CD14-positive monocyte (primary cell): ENCODE measurements around a stretch of chr15.

DNA sequence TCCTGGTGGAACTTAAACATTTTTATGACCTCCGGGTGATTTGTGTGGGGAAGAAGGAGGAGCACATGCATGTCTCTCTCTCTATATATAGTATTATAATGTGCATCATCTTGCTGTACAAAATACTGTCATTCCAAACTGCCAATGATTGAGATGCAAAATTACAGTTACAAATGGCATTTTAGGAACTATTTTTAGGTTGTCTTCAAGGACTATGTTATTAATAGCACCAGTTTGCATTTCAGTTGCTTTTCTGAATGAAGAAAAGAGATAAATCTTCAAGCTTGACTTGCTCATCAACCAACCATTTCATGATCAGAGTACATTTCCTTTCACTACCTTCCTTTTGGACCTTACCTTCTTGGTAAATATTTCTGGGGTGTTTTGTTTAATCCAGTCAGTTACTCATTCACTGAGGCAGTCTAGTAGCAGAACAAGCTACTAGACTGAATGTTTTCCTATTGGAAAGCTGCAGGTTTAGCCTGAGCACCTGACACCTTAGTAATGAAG, 8.1 kb downstream of the SLC27A2 start:
- CAGE, long polyA plus RNA: no peak

DNA sequence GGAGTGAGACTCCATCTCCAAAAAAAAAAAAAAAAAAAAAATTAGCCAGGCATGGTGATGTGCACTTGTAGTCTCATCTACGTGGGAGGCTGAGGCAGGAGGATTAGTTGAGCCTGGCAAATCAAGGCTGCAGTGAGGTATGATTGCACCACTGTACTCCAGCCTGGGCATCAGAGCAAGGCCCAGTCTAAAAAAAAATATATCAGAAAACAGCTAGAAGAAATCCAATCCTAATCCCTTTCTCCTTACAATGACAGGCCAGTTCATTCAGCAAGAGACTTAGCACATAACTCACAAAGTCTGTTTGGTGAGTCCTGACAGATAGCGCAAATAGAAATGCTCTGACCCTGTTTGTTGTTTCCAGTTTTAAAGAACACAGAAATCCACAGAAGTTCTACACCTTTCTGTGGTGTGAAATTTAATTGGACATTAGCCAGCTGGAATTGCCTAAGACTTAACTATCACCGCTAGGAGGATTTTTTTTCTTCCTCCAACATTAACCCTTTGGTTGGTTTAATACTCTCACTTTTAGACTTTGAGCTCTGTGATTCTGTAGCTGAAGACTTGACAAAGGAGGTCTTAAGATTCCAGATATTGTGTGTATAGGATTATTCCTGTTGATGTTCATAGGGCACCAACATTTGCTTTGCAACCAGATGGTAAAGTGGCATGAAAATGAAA, 30.8 kb downstream of the HDC start:
- CAGE, long polyA plus RNA: no peak

GRCh38 chr15:50481400-50482256, 57.4 kb downstream of the USP8 start:
- CAGE, long polyA plus RNA: no peak

DNA sequence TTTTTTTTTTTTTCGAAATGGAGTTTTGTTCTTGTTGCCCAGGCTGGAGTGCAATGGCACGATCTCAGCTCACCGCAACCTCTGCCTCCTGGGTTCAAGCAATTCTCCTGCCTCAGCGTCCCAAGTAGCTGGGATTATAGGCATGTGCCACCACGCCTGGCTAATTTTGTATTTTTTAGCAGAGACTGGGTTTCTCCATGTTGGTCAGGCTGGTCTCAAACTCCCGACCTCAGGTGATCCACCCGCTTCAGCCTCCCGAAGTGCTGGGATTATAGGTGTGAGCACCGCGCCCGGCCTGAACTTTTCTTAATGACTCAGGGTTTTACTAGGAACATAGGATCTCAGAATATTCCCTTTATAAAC, 33.9 kb upstream of the TRPM7 start:
- CAGE, long polyA plus RNA: no peak

GRCh38 chr15:50778130-50778608, 12.7 kb upstream of the SPPL2A start:
- CAGE, long polyA plus RNA: no peak

DNA sequence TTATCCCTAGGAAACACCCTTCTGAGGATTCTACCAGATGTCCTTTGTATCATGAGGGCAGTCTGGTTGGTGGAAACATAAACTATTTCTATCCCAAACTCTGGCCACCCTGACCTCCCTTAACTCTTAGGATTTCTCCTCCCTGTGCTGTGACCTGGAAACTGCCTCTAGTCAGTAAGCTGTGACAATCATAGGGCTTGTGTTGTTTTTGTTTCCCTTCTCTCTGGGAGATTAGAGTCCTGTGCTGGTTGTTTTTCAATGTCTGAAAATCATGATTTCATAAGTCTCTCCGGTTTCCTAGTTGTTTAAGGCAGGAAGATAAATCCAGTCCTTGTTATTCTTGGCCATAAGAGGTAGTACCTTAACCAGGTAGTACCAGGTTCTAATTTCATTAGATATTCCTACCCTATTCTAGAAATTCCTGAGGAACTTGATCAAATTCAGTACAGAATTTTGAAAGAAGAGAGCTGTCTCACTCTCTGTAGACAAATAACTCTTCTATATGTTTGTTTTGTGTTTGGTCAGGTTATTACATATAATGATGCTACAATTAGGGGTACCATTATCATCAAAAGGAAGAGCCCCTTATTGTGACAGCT, 77.9 kb downstream of the TNFAIP8L3 start:
- CAGE, long polyA plus RNA: no peak

DNA sequence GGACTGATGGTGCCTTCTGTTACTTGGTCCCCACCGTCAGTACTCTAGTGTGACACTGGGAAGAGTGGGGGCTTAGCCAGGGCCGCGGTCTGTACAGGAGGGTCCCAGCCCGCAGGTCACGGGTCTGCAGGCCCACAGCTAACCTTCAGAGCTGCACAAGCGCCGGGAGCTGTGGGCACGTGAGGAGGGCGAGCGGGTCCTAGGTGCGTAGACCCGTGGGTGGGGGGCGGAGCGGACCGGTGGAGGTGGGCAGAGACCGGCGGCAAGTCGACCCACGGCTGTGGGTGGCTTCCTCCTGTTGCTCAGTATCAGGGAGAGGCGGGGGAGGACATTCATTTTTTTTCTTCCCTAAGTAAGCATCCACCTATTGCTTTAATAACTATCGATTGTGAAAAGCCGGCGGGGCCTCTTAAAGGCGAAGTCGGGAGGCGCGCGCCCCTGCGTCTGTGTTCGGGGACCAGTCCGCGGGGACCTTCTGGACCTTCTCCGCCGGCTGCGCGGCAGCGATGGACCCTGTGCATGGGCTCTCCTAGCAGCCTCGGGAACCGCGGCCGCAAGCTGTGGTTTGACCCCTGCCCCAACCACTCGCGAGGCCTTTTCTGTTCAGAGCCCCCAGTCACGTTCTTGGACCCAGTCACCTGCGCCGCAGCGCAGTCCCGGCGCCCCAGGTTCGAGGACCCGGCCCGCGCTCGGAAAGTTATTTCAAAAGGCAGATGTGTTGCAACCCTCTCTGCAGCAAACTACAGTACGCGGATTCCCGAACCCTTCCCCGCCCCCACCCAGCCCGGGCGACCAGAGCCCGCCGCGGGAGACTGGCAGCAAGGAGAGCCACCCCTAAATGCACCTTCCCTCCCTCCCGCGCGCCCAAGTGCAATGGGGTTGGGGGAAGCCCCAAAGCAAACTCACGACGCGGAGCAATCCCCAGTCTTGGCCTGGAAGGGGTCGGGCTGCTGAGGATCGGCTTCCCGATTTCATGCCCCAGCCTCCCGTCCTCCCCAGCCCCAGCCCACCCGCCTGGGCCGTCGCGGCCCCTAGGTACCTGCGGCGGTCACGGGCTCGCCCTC, 869 bp downstream of the TNFAIP8L3 start:
- CAGE, long polyA plus RNA: no peak

DNA sequence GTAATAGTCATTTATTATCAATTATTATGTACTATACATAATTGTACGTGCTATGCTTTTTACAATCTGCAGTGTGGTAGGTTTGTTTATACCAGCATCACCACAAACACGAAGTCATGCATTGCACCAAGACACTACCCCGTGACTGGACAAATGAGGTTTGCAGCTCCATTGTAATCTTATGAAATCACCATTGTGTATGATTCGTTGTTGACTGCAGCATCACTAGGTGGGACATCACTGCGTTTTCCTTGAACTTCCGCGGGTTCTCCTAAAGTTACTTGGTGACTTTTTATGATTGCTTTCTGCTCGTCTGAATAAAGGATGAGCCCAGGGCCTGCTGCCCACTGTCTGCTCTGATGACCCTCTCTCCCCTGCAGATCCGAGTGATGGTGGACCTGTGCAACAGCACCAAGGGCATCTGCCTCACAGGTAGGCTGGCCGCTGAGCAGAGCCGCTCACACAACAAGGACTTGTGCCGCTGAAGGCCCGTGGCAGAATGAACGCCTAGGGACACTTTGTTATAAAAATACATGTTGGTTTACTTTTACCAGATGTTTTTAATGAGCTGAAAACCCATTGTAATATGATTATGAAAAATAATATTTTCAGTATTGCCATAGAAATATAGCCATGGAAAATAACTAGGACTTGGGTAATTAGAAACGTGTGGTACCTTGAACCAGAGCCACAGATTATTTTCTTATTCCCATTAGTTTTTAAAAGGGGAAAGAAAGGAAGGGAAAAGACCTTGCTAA, 35.8 kb downstream of the GLDN start:
- CAGE, long polyA plus RNA: no peak

DNA sequence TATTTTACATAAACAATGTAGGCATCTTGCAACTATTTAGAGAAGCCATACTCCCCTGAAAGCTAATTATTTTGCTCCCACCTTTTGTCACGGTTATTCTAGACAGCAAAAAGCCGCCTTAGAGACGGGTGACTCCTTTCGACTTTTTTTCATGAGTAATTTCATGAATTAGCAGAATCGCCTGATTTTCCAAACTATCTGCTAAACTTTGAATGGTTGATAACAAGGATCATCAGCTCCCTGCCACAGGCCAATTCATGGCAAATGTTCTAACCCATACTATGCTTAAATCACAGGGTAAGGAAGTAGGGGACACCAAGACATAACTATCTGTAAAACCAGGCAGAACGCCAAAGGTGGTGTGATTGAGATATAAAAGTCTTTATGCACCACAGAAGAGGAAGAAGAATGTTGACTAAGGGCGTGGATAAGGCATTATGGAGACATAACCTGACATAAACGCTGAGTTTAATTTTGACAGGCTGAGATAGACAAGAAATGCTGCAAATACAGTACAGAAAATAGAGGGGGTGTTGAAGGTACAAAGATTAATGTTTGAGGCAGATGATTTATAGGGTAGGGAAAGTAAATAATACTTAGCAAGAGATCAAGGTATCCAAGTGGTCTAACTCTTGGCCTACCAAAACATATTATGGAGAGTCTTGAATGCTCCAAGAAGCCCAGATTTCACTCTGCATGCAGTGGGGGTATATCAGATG, 934 bp upstream of the DMXL2 start:
- CAGE, long polyA plus RNA: no peak

DNA sequence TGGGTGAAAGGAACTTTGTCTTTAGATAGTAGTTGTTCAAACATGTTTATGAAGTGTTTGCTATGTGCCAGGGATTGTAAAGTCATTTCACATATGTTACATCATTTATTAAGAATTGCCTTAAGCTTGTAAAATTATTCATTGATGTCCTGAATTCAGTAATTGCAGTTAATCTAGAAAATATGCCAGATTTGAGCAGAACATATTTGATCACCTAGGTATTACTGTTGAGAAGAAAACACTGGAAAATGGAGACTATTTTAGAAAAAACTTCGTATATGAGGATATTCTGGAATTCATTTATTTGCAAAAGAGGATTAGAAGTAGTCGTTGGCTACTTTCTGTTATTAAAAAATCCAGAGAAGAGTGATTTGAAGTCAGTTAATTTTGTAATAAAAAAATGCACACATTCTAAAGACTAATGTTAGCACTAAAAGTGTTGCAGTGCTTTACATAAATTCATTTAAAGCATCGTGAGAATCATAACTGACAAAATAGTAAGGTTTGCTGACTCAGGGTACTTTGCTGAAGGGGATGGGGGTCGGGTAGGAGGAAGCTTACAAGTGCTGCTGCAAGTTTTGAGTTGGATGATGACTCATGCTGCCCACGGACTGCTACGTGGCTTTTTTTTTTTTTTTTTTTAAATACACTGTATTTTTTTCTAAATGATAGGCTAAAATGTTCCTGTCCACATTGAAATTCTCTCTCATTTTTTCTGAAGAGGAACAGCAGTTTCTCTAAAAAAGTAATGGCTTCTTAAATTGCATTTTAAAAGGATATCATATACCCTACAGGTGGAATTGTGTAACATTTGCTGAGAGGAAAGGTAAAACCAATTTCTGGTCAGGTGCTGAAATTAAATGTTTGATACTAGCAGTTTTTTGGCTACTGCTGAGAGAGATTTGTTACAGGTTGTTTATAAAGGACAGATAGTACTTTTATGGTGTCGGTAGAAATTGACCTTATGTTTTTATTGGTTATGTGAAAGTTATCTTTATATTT, 2.0 kb downstream of the MAPK6 start:
- CAGE, long polyA plus RNA: no peak

- CAGE, long polyA plus RNA: no peak
These were observed 41.2 kb downstream of the BCL2L10 start for GRCh38 chr15:52071223-52071953.

GRCh38 chr15:52076834-52077707, 35.5 kb downstream of the BCL2L10 start:
- CAGE, long polyA plus RNA: no peak

DNA sequence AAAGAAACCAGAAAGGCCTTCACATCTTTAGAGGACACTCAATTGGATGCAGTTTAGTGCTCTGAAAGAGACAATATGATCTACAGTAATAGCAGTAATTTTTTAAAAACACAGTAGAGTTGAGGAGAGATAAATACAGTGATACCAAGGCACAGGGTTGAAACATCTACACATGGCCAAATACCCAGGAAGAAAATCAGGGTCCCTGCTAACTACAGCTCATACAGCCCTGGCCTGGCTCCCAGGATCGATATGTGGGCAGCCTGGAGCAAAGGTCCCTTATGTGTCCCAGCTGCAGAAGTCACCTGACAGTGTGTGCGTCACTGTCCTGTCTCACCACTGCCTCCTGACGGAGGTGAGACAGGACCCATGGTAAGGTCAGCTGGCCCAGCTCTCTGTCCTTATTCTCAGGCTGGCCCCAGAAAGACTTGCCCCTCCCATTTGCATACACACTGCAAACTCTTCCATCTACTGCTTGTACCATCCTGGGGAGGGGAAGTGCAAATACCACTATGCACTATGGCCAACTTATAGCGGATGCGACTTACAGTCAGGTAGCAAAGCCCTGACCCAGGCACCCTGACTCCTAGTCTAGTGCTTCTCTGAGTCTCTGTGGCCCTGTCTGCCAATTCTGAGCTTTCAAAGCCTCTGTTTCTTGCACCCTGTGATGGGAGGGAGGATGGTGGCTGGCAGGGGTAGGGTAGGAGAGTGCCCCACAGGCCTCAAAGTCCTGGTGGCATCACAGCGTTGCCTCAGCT, 22.0 kb upstream of the BCL2L10 start:
- CAGE, long polyA plus RNA: no peak

- CAGE, long polyA plus RNA: no peak
These were observed 6.5 kb downstream of the GNB5 start for GRCh38 chr15:52184644-52185052.

GRCh38 chr15:52208390-52208633, 17.1 kb upstream of the GNB5 start:
- CAGE, long polyA plus RNA: no peak

- CAGE, long polyA plus RNA: no peak
These were observed 37.7 kb upstream of the GNB5 start for GRCh38 chr15:52228729-52229360.

- CAGE, long polyA plus RNA: no peak
These were observed 48.5 kb upstream of the GNB5 start for GRCh38 chr15:52239494-52240222.

GRCh38 chr15:52256377-52256774, 39.2 kb downstream of the MYO5C start:
- CAGE, long polyA plus RNA: no peak

DNA sequence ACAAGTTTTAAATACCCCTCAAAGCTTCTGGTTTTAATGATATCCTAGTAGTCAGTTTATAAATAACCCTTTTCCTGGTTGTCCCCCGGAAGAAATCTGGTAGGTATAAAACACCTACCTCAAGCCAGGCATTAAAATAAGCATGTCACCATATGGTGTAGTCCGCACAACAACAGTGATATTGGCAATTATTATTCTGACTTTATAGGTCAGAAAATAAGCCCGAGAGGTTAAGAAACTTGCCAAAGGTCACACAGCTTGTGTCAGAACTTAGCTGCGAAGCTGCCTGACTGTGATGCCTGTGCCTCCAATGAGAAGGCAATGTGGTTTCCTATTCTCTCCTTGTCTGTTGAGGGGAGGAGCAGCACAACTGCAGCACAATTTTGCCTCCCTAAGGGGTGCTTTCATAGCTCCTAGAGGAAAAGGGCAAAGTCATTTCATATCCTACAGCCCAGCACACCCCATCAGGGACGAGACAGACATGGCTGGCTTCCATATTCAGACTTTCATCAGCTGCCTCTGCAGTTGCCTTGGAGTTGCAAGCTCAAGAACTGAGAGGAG, 38.7 kb downstream of the MYO5C start:
- CAGE, long polyA plus RNA: no peak

GRCh38 chr15:52257555-52258268, 37.9 kb downstream of the MYO5C start:
- CAGE, long polyA plus RNA: no peak